Jejunum (tissue), 1 donor: ENCODE results near the genes GPR137, ATG2A and SNX15.

GRCh38 chr11:64196886-64198207, 9.2 kb upstream of the FERMT3 start:
- PRO-cap = no peak

DNA sequence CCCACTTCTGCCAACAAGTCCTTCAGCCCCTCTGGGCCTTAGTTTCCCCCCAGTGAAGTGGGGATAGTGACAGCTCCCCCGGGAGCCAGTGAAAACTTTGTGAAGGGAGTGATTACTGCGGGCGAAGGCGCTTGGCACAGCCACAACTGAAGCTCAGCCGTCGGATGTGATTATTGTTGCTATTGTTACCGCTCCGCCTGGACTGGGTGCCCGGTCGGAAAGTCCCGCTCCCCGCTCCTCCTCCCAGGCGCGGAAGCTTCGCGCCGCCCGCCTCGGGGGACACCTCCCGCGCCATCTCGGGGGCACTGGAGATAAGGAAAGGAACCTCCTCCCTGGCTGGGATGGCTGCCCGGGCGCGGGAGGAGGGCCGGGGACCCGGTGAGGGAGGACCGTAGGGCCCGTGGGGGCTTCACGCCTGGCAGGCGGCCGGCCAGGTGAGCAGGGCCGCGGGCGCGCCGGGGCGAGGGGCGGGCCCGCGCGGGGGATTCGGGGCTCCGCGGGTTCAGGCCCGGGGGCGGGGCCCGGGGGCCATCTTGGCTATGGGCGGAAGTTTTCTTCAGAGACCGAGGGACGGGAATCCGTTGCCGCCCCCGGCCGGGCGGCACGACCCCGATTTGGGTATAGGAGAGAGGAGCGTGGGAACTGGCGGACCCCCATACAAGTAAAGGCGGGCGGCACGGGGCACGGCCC, 556 bp upstream of the GPR137 start:
- PRO-cap = bidirectional peak, plus-strand start at position 246 of the sequence, minus-strand start at position 166 of the sequence; bidirectional peak, plus-strand start at position 559 of the sequence, minus-strand start at position 469 of the sequence

DNA sequence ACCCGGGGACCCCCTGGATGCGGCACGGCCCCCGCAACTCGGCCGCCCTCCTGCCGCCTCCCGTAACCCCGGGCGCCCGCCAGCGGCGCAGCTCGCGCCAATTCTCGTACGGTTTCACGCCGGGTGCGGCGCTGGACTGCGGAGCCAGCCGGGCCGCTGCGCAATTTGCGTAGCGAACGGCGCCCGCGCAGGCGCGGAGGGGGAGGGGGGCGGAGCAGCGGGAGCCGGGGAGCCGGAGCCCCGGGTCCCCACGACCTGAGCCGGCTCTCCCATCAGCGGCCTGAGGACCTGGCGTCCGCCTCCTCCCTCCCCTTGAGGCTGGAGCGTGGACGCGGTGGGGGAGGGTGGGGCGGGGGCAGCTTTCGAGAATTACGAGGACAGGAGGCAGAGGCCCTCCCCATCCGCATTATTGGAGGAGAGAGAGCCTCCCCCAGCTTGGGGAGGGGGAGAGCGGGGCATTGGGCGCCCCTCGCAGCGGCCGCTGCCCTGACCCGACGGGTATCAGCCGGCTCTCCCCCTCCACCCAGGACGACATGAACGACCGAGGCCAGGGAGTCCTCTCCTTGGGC, at the start of gene GPR137:
GPR137 (plus strand) TSS at position 212 of the 569 bp plus-strand sequence.
- PRO-cap = bidirectional peak, plus-strand start at position 190 of the sequence, minus-strand start at position 102 of the sequence

DNA sequence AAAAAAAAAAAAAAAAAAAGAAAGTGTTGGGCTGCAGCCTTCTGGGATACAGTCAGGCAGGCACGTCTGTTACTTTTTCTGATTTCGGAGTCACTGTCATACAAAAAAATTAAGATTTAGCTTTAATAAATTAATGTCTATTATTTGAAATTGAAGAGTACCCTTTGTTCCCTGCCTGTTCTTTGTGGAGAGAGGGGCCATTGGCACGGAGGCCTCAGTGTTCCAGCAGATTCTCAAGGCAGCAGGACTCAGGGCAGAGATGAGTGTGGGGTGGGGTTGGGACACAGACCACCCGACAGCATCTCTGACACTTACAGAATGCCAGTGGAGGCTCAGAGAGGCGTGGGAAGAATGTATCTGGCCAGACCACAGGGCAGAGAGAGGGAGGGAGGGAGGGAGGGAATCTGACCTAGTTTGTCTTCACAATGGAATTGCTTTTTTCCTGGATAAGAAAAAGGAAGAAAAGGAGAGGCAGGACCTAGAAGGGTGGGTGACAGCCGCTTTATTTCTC, 3.5 kb downstream of the KCNK4 start:
- PRO-cap = no peak

GRCh38 chr11:64306974-64307594, 1.8 kb downstream of the ESRRA start:
- PRO-cap = bidirectional peak, plus-strand start at chr11:64307237, minus-strand start at chr11:64307051

DNA sequence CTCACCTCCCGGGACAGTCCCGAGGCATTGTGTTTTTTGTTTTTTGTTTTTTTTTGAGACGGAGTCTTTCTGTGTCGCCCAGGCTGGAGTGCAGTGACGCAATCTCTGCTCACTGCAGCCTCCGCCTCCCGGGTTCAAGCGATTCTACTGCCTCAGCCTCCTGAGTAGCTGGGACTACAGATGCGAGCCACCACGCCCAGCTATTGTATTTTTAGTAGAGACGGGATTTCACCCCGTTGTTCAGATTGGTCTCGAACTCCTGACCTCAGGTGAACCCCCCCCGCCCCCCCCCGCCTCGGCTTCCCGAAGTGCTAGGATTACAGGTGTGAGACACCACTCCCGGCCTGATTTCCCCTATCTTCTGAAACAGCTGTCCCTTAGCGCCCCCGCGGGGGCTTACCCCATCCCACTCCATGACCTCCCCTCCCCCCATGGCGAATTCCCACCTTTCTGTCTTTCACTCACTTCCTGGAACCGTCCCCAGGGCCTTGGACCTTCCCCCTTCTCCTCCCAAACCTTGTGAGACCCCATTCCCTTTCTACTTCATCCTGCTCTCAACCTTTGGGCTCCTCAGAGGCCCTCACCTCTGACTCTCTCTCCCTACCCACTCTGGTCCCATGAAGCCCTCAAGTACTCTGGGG, 763 bp downstream of the PRDX5 start:
- PRO-cap = no peak

DNA sequence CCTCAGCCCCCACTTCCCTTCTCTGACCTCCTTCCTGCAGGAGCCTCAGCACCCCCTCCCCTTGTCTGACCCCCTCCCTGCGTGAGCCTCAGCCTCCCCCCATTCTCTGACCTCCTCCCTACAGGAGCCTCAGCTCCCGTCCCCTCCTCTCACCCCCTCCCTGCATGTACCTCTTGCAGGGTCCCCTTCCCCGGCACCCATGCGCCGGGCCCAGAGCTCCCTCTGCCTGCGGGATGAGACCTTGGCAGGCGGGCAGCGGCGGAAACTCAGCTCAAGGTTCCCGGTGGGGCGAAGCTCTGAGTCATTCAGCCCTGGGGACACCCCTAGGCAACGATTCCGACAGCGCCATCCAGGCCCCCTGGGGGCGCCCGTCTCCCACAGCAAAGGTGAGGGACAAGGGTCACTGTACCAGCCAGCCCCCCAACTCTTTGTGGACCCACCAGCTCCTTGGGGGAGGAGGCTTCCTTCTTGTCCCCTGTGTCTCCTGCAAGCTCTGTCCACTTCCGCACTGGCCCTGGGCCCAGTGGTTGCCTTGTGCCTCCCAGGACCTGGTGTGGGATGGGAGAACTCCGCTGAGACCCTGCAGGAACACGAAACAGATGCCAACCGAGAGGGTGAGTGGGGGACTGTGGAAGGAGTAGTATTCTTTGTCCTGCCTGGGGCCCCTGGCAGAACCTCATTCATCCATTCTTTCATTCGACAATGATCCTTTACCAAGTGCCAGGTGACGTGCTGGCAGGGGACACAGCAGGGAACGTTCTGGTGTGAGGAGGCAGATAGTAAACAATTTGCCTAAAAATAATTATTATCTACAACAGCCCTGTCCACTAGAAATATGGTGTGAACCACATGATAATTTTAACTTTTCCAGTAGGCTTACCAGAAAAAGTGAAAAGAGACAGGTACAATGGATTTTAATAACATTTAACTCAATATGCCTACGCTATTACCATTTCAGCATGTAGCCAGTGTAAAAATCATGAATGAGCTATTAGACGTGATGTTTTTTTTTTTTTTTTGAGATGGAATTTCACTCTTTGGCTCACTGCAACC, 3.6 kb upstream of the RPS6KA4 start:
- PRO-cap = bidirectional peak, plus-strand start at position 301 of the sequence, minus-strand start at position 138 of the sequence

GRCh38 chr11:64359450-64359787, 457 bp downstream of the RPS6KA4 start:
- PRO-cap = unidirectional peak, minus-strand start at chr11:64359537

DNA sequence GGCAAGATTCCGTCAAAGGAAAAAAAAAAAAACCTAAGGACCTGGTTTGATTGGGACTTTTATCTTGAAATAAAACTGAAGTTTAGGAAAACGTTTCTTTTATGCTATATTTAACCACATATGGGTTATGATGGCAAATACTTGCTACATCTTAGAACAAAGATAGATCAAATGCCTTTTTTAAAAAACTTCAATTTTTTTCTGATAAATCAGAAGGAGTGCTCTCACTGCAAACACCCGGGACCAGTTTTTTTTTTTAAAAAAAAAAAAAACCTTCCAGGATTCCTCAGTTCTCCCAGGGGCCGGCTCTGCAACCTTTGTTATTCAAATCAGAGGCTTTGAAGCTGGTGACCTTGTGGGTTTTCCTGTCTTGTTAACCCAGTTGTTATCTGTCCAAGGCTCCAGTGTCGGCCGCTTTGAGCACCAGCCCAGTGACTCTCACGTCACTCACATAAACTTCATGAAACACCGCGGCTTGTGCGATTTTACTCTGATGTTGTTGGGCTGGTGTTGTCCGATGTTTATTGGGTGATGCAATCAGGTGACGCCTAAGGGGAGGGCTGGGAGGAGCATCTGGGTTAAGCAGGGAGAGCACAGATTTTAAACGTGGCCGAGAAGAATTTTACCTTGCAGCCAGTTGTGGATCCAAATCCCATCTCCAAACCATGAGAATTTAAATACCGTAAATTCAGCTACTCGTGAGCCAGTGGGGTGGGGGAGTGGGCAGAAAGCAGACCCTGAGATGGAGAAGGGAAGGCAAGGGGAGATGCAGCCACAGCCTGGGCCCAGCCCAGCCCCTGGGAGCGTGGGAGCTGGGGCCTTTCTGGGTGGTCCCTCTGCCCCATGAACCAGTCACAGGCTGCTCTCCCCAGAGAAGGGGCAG, 10.7 kb downstream of the SLC22A11 start:
- PRO-cap = no peak

- PRO-cap = no peak
These were observed 61.7 kb downstream of the NRXN2 start for GRCh38 chr11:64661137-64661828.

DNA sequence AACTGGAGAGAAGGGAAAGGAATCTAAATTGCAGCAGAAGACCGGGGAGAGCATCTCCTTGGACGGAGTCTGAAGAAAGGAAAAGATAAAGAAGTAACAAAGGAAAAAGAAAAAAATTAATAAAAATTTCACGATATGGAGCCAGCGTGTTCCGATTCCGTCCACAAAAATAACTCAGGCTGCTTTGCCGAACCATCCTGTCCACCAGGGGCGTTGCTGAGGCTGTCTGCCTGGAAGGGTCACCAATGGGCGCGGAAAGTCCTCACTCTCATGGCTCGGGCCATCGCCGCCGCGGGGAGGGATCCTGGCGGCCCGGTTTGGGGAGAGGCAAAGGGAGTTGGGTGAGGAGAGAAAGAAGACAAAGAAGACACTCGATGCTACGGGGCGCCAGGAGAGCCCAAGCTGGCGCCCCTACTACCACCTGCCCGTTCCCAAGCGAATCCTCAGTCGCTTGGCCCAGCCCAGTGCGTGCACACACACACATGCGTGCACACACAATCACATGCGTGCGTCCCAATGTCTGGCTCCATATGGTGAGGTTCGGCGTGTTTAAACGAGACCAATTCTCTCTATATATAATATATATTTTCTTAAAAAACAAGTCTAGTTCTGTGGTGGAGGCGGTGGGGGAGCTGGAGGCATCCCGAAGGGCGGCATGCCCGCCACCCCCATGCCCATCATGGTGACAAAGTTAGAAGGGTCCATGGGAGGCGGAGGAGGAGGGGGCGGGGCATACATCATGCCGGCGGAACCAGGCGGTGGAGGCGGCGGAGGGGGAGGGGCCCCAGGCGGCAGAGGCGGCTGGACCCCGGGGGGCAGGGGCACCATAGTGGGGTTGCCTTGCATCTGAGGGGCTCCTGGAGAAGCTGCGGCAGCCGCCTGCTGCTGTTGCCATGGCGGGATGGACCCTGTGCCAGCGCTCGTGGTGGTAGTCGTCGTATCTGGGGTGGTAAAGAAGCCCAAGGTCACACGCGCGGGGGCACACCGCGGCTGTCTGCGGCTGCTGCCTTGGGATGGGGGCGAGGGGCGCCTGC, 5.8 kb upstream of the PYGM start:
- PRO-cap = no peak

DNA sequence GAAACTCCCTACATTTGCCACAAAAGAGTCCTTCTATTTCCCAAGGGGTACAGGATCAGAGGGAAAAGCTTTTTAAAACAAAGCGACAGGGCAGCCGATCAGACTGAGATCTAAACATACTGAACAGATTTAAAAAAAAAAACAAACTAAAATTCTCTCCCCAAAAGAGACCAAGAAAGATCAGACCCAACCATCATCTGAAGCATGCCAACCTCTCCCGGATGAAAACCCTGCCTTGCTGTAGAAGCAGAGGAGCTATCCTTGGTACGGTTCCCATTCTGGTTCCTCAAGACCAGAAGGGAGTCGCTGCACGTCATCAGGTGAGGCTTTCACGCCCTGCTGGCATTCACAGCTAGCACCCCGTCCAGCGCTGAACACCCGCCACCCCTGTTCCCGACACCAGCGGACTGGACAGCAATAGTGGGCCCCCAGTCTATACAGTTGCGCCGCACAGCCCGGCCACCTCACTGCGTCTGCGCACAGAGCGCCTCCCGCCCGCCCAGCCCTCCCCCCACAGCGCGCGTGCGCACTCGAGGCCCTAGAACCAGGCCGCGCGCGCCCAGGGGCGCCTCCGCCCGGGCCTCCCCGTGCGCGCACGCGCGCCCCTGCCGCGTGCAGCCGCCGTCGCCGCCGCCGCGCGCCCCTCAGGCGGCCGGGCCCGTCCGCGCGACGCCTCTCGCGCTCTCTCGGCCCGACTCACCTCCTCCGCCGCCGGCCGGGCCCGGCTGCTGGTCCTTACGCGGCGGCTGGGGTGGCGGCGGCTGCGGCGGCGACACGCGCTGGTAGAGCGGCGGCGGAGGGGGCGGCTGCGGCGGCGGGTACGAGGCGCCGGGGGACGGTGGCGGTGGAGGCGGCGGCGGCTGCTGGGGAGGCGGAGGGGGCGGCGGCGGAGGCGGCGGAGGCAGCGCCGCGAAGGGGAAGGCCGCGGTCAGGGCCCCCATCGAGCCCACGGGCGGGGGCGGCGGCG, 772 bp downstream of the SF1 start:
- PRO-cap = bidirectional peak, plus-strand start at position 541 of the sequence, minus-strand start at position 409 of the sequence

DNA sequence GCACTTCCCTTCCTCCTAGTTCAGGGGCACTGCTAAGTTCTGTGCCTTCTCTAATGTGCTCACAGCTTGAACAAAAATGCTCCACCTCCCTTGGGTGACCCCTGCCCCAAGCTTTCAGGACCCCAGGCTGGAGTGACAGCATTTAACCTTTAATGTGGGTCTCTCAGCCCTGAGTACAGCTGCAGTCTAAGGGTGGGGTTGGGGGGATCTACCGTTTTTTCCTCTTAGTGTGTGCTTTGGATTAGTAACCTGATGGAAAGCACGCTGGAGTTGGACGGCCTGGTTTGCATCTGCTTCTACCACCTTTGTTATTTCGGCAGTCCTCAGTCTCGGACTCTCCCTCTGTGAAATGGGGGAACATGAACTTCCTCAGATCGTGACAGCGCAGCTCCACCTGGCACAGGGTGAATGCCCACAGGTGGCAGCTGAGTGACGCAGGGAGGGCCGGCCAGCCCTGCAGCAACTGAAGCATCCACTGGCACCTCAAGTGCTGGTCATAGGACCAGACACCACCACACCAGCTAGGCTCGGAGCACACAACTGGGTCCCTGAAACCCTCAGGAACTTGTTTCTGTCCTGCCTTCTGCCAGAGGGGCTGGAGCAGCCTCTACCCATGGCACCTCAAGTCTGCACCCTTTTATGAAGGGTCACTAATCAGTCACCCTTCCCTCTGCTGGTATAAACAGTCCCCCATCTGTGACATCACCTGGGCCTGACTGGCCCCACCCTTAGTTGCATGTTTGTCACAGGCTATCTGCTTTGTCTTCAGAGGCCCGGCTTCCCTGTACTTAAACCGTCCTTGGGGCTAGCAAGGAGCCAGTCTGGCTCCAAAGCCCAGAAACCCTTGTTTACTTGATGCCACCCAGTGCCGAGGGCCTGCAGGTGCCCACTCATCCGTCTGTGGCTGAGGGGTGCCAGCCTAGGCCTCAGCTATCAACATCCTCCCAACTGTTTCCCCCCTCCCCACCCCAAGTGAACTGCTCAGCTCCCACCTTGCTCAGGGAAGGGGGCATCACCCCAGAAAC, 7.4 kb upstream of the CDC42BPG start:
- PRO-cap = unidirectional peak, minus-strand start at position 629 of the sequence

GRCh38 chr11:64879584-64880212, 1.3 kb upstream of the EHD1 start:
- PRO-cap = no peak

GRCh38 chr11:64890939-64892106, 12.9 kb upstream of the EHD1 start:
- PRO-cap = bidirectional peak, plus-strand start at chr11:64891683, minus-strand start at chr11:64891529

- PRO-cap = unidirectional peak, minus-strand start at chr11:64893212; bidirectional peak, plus-strand start at chr11:64893621, minus-strand start at chr11:64893449
These were observed 14.7 kb upstream of the EHD1 start for GRCh38 chr11:64892966-64893738.

DNA sequence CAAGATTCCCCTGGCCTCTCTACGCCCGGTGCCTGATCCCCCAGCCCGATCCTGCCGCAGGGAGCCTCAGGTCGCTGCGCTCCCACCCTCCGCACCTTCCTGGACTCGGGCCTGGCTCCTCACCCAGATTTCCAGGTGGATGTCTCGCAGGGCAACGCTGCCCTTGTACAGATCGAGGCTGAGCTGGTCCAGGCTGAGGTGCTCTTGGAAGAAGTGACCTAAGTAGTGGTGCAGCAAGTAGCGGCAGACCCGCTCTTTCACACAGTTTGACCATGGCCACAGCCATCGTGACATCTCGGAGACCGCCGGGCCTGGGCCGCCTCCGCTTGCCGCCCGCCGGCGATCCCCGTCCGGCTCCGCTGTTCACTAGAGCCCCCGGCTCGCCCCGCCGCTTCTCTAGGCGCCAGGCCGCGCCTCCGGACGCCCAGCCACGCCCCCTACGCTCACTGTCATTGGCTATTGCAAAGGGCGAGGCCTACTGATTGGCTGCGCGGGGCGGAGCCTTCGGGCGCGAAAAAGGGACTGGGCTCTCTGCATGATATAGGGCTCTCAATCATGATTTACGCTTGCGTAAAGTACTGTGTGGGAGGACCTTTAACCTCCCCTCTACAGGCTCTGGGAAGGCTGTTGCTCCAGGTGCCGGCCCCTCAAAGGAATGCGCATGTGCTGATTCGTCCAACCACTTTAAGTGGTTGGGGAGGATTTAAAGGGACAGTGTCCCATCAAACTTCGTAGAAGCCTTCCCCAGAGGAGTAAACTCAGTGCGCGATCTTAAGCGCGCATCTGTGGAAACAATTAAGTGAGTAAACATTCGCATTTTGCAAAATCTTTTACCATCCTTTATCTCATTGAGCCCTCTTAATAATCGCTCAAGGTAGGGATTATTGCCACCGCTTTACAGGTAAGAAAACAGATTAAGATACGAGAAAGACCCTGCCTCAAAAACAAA, at the start of gene ATG2A:
ATG2A (minus strand) TSS at position 368 of the 949 bp plus-strand sequence.
- PRO-cap = bidirectional peak, plus-strand start at position 732 of the sequence, minus-strand start at position 368 of the sequence

DNA sequence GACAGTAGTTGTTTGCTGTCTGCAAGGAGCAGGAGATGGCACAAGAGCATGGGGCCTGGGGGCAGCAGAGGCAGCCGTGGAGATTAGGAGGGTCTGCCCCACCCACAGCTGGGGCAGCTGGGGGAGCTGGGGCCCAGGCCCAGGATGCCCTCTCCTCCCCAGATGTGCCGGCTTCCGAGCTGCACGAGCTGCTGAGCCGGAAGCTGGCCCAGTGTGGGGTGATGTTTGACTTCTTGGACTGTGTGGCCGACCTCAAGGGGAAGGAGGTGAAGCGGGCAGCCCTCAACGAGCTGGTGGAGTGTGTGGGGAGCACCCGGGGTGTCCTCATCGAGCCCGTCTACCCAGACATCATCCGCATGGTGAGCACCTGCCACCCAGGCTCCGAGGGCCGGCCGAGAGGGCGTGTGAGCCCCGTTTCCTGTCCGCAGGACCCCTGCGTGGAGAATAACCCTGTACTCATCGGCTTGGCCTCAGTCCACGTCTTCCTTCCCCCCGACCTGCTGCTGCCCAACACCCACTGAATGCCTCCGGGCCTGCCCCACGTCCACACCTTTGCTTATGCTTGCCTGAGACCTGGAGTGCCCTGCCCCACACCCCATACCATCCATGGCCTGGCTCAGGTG, 2.2 kb downstream of the PPP2R5B start:
- PRO-cap = no peak

- PRO-cap = no peak
These were observed 2.7 kb downstream of the GPHA2 start for GRCh38 chr11:64932959-64933441.

GRCh38 chr11:65027000-65027966, at the start of gene SNX15:
SNX15 (plus strand) TSS chr11:65027439.
- PRO-cap = bidirectional peak, plus-strand start at chr11:65027477, minus-strand start at chr11:65027313; bidirectional peak, plus-strand start at chr11:65027855, minus-strand start at chr11:65027598